ENCODE measurements around a stretch of chr2.

DNA sequence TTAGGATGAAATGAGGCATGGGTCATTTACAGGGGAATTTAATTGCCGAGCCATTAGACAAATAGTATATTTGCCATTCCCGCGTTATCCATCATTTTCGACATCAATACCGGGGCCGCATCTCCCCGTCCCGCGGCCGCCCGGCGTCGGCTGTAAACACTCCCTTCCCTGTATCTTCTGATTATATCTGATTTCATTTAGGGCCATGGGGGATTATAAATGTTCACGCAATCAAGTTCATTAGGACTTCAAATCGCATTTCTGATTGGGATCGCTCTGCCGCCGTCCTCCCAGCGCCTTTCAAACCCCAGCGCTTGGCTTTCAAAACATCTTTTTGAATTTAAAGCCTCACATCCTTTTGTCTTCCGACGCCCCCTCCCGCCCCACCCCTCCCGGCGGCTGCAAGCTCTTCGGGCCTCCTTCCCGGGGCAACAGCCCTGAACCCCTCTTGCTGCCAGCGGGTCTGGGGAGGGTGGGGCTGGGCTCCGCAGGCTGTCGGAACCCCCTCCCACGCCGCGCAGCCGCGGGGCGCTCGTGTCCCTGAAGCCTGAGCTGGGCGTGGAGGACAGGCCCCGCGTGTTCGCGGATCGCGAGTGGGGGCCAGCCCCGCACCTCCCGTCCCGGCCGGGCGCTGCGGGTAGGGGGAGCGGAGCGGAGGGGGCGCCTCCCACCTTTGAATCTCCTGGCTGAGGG, 11.1 kb upstream of the GBX2 start:
- RRBS = no CpG with 5 or more reads among the region's 53 CpGs

GRCh38 chr2:236250837-236251650, 13.2 kb downstream of the ASB18 start:
- RRBS = no CpG with 5 or more reads among the region's 13 CpGs

GRCh38 chr2:236334338-236334897, 70.2 kb upstream of the ASB18 start:
- RRBS = no CpG with 5 or more reads among the region's 6 CpGs

DNA sequence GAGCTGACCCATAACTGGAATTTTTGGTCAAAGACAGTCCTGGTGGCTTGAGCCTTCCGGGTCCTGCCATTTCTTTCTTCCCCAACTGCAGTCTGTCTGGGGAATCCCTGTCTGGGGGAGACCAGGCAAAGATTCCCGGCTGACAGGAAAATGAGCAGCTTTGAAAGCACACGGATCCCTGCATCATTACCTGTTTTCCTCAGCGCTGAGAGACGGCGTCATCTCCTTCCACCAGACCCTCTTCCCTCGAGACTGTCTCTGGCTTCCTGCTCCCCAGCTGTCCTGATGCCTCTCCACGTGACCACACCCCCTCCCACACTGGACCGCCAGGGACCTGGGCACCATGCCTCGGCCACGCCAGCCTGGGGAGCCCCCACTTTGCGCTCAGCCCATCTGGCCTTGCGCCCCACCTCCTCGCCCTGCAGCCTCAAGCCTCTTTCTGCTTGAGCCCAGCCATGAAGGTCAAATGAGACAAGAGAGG, 3.8 kb downstream of the IQCA1 start:
- RRBS = 26% methylated on average over 2 of the region's 14 CpGs

- RRBS = 35% methylated on average over 3 of the region's 13 CpGs
These were observed 24.5 kb upstream of the ACKR3 start for GRCh38 chr2:236545018-236545580.

- RRBS = 8% methylated on average over 8 of the region's 30 CpGs
These were observed 2.1 kb upstream of the ACKR3 start for GRCh38 chr2:236567459-236567903.

DNA sequence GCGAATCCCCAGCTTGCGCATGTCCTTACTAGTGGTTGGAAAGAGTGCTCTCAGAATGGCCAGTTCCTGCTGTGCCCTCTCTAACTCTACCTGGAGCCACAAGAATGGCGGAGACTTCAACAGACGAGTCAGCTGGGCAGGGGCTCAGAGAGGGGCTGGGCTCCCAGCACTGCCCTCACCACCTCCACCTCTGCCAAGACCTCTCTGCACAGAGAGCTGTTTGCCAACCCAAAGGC, 13.2 kb downstream of the ACKR3 start:
- RRBS = no CpG with 5 or more reads among the region's 4 CpGs

DNA sequence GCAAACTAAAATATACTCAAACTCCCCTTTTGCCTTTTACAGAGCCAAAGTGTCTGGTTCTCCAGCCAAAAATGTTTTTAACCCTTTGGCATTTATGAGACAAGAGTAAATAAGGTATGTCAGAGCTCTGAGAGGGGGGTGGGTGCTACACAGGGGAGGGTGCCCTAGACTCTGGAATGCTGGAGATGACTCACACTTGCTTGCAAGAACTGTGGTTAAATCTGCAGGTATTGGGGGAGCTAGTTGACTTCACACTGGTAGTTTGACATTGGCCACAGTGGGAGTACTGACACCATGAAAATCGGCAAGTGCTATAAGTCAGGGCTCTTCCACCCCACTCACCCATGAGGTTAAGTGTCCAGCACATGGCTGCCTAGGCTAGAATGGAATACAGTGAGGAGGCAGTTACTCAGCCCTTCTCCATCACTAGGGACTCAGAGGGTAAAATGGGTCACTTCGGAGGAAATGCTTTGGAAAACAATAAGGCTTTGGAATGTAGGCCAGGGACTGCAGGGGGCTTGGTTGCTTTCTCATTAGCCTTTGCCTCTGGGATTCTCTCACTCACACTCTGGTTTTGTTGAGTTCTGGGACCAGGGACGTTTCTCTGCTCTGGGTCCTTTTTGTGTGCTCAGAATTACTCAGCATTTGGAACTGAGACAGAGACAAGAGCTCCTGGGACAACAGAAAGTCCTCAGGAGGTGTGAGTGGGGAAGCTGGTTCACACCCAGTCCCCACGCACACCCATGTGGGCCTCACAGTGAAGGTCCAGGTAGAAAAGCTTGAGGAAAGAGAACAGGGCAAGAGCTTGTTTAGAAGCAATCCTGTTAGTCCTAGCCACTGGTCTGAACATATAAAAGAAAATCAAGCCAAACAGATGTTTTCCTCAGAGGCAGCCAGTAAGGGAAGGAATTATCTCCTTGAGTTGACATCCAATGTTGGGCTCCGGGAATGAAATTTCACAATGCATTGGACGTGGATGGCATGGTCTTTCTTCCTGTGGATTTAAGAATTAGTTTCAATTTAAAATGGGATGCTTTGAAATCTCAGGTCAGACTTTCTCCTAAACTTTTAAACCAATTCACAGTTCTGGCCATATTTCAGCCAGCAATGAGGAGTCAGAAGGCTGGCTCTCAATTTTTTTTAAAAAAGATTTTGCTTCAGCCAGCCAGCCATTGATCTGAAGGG, 91.8 kb downstream of the ACKR3 start:
- RRBS = no CpG with 5 or more reads among the region's 6 CpGs

- RRBS = no CpG with 5 or more reads among the region's 5 CpGs
These were observed 163.1 kb downstream of the ACKR3 start for GRCh38 chr2:236732700-236733123.

DNA sequence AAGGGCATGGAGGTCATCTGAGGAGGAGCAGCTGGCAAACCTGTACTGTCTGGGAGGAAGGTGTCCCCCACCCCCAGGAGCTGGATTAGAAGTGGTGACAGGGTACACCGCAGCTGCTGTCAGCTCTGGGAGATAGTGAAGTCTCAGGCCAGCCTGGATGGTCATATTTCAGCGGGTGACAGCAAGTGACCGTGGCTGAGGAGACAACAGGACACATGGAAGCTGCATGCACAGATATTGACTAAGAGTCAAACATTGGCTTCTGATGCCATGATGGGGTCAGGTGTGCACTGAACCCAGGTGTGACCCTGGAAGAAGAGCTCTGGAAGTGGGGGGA, 250.7 kb downstream of the ACKR3 start:
- RRBS = no CpG with 5 or more reads among the region's 3 CpGs

- RRBS = no CpG with 5 or more reads among the region's 9 CpGs
These were observed 251.1 kb downstream of the ACKR3 start for GRCh38 chr2:236820708-236821084.

- RRBS = no CpG with 5 or more reads among the region's 6 CpGs
These were observed 133.1 kb upstream of the COPS8 start for GRCh38 chr2:236952572-236952925.

GRCh38 chr2:237190992-237191505, 105.4 kb downstream of the COPS8 start:
- RRBS = no CpG with 5 or more reads among the region's 6 CpGs

- RRBS = no CpG with 5 or more reads among the region's 3 CpGs
These were observed 149.7 kb downstream of the COPS8 start for GRCh38 chr2:237235404-237235807.

- RRBS = no CpG with 5 or more reads among the region's 4 CpGs
These were observed 116.5 kb downstream of the COL6A3 start for GRCh38 chr2:237297472-237297949.

DNA sequence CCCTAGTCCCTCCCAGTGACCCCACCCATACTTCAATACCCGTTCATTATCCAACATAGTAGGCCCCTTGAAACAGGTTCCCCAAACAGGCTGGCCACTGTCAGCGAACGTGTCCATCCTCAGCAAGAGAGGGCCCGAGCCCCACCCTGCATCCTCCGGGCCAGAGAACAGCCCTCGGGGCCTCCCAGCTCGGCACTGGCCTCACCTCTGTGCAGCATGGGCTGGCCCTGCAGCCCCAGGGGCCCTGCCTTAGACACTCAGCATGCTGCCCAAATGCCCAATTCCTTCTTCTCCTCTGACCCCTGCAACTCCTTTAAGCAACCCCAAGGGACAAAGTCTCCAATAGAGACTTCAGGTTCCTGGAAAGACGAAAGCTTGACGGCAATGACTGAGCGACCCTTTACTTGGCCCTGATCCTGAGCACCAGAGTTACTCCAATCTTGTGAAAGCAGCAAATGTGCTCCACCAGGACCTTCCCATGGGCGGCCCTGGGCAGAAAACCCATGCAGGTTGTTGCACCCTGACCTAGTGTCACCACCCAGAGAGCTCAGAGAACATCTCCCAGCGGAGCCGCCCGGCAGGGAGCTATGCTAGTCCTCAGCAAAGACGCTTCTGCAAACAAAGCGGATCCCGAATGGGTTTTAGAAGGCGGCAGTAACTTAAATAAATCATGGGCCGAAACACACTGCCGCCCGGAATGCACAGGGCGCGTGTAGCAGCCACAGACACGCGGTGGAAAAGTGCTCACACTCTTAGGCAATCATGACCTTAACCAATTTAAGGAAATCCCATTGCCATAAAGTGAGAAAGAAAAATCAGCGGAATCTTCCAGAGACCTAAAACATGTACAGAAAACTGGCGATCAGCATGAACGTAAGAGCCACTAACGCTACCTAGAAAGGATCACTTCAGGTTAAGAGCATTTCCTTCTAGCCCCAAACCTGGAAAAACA, 706 bp downstream of the COL6A3 start:
- RRBS = no CpG with 5 or more reads among the region's 29 CpGs

DNA sequence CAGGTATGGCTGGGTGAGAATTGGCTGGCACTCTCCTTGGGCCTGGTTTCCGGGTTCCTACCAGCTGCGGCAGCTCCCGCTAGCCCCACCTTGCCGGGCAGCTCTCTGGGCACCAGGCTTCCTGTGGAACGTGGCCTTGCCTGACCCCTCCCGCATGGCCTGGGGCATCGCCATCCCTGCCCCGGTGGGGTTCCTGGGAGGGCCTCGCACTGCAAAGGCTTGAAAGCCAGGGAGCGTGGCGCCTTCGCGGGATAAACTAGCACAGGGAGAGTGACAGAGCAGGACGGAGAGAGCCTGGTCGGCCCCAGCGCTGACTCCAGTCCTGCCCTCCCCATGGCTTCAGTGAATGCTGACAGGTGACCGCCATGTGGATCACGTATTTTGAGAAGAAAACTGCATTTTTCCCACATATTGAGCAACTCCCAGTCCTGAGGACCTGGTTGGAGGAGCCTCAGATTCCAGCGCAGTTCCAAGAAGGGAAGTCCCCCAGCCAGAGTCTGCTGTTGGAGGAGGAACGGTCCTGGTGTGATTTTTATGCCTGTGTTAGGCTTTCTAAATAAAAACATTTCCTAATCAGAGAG, 32.2 kb upstream of the COL6A3 start:
- RRBS = 93% methylated on average over 7 of the region's 20 CpGs

DNA sequence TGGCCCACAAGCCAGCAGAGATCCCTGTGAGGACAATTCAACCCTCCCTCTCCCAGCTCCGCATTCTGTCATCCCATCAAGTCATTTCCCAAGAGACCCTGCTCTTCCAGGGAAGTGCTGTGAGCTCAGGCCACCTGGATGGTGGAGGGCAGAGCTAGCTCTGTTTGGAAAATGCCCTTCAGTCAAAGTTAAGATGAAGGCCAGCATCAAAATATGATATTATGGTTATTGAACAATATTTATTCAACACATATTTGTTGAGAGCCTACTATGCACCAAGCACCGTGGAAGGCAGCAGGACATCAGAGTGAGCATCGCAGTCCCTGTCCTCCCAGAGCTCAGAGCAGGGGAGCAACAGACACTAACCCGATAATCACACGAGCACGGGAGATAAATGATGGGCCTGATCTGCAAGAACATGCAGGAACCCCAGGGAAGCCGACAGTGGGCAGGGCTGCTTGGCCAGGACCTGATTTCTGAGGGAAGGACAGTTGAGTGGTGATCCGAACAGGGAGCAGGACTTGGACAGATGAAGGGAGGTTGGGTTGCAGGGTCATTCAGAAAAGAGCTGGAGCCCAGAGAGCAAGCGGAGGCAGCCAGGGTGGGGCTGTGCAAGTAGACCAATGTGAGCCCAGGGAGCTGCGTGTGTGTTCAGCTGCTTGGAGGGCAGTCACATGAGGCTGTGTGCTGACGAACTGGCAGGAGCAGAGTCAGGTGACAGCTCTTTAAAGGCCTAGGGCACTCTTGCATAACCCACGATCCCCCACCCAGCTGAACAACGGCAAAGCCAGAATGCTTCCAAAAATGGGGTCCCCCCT, 4.8 kb upstream of the MLPH start:
- RRBS = no CpG with 5 or more reads among the region's 13 CpGs

GRCh38 chr2:237485055-237485776, 1.8 kb upstream of the MLPH start:
- RRBS = no CpG with 5 or more reads among the region's 2 CpGs

DNA sequence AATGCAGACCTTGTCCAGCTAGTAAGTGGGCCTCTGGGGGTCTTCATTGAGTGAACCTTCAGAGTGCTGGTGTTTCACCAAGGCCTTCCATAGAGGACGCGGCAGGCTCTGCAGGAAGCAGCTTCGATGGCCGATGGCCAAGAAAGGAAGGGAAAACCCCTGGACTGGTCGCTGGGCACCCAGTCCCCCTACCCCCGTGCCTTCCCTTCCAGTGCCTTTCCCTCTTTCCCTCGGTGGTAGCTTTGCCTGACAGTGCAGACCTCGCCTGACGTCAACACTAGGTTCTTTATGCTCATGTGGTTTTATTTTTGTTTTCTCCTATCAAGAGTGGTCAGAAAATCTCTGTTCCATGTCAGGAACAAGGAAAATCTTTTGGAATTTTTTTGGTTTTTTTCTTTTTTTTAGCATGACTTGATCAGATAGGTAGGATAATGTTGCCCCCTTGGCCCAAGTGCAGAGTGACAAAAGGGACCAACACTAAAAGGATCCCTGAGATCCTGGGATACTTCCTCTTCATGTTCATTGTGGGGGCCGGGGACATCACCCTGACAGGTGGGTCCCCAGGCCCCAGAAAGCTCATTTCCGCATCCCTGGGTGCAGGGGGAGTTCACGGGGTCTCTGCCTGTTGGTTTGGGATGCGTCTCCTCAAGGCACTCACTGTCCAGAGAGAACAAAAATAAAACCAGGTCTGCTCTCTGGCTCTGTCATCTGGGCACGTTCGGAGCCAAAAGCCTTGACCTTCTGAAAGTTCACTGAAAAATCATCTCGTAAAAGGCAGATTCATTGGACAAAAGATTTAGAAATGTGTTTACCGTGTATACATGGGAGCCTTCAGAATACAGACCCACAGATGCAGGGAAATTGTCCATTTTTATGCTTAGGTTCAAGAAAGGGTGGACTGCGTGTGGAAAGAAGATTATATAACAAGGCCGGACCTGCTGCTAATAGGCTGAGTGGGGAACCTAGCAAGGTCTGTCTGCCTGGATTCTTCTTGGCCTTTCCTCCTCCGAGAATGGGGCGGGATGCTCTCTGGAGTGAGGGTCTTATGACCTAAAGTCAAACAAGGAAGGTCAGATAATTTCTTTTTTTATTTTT, 26.5 kb downstream of the MLPH start:
- RRBS = no CpG with 5 or more reads among the region's 21 CpGs